Mesenchymal stem cell of the bone marrow (primary cell): ENCODE data around the gene ITGB2.

DNA sequence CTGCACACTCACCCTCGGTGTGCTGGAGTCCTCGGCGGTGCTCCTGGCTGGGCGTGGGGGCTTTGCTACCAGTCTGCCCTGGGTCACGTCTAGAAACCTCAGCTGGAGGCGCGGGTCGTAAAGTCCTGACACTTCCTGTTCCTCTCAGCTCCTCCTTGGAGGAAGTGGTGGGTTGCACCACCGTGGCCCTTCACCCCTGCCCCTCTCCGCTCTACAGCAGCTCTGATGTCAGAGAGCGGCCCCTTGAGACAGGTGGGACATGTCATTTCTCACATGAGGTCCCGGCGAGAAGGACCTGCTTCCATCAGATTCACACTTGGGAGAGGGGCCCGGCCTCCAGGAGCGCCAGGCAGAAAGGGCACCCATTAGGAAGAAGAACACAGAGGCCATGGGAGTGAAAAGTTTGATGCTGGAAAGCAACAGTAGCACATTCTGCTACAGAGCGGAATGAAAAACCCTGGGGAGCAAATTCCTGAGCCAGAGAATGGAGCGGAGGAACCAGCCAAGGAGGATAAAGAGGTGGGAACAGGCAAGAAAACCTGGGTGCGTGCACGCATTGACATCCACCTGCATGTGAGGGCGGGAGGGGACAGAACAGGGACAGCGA is at the start of gene ITGB2:
Gene ITGB2 (minus strand): TSS at position 91 of the 607 bp plus-strand sequence.
- CAGE, long polyA plus RNA = no peak

GRCh38 chr21:44923349-44924090 is 2.8 kb upstream of the ITGB2 start:
- CAGE, long polyA plus RNA = no peak

DNA sequence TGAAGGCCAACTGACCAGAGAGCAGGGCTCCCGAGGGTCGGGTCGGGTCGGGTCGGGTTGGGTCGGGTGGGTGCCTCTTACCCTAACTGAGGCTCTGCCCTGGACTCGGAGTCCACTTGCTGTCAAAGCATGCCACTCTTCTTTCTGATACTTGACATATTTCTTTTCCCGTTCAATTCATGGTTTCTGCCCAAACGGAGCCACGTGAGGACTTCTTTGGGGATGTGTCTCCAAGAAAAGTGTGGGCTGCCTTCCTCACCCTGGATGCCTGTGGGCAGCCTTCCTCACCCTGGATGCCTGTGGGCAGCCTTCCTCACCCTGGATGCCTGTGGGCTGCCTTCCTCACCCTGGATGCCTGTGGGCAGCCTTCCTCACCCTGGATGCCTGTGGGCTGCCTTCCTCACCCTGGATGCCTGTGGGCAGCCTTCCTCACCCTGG is 7.9 kb upstream of the ITGB2 start:
- CAGE, long polyA plus RNA = no peak

GRCh38 chr21:44932691-44933114 is 7.1 kb upstream of the SLX9 start:
- CAGE, long polyA plus RNA = no peak

- CAGE, long polyA plus RNA = no peak
These were observed 62.0 kb upstream of the ADARB1 start for GRCh38 chr21:45012289-45012966.

- CAGE, long polyA plus RNA = no peak
These were observed 55.8 kb upstream of the ADARB1 start for GRCh38 chr21:45018136-45019469.

DNA sequence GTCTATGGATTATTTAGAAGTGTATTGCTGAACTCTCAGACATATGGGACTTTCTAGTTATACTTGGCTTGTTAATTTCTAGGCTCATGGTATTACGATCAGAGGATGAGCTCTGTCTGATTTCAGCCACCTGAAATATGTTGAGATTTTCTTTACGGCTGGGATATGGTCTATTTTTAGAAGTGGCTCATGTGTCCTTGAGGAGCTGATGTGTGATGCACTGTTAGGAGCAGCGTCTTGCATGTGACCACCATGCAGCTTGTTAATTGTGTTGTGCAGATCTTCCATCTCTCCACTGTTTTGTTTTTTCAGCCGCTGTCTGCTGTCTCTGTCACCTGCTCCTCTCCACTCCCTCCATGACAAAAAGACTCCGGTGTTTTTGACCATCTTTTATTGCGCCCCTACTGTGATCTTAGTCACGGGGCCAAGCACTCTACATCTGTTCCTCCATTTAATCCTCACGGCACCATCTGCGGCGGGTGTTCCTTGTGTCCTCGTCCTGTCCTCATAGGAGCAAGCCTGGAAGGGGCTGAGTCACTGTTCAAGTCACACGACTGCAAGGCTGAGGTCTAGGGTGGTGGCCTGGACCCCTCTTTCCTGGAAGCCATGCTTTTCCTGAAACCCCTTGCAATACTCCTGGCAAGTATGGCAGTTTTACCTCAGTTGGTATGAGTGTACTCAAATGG is 51.8 kb downstream of the ADARB1 start:
- CAGE, long polyA plus RNA = no peak

DNA sequence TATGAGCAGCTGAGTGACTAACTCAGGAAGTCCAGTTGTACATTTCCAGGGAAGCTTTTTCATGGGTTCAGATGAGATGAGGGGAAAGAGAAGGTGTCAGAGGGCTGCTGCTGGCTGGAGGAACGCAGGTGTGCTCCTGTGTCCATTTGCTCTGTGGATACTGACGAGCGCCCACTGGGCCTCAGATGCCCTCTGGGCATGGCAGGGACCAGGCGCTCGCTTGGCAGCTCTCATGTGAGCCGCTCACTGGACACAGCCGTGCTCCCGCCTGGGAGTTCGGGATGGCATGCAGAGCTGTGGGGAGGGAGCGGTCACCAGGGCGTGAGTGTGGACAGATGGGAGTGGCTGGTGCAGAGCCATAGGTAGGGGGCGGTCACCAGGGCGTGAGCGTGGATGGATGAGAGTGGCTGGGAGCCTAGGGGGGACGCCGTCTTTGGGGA is 55.0 kb downstream of the ADARB1 start:
- CAGE, long polyA plus RNA = no peak

GRCh38 chr21:45224389-45225113 is 63.1 kb downstream of the POFUT2 start:
- CAGE, long polyA plus RNA = no peak

DNA sequence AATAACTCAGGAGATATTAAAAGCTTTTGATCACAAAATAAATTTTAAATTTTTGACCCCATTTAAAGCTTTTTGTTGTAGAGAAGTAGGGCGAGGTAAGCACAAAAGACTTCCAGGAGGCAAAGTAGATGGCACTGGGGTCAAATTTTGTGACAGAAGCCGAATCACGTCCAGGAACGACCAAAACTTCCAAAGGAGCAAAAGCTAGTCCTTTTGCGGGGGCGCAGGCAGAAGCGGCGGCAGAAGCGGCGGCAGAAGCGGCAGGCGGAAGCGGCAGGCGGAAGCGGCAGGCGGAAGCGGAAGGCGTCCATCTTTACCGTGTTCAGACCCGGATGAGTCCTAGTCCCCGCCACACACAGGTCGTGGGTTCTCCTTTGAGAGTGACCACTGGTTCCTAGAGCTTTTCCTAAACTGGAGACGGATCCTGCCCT is 53.7 kb downstream of the POFUT2 start:
- CAGE, long polyA plus RNA = no peak

GRCh38 chr21:45251408-45251739 is 36.3 kb downstream of the POFUT2 start:
- CAGE, long polyA plus RNA = no peak

DNA sequence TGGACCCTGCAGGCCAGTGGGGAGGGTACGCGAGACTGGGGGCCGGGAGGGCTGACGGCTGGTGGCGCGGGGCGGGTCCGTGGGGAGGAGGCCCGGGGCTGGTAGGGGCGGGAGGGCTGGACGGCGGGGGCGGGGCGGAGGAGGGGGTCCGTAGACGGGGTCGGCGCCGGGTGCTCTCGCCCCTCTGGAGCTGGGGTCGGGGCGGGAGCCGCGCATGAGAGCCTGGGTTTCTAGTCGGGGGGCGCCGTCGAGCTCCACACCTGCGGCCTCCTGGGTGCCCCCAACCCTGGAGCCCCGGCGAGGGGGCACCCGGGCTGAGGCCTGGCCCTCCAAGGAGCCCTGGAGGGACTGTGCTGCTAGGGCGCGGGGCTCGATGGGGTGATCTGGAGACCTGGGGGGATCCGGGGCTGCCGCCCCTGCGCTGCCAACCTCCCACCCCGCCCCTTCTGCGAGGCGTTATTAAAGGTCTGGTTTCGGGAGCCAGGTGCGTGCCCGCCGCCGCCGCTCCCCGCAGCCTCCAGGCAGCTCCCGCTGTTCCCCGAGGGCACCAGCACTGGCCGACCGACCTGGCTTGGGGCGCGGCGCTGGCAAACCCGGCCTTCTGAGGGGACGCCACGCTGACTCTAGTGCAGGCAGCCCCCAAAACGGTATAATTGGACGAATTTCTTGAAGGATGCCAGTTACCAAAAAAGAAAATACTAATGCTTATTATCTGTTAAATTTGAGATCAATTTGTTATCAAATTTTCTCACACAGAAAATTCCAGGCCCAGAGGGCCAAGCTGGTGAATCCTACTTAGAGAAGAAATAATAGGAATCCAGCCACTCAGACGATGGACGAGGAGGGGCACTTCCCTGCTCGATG is 757 bp upstream of the POFUT2 start:
- CAGE, long polyA plus RNA = no peak

DNA sequence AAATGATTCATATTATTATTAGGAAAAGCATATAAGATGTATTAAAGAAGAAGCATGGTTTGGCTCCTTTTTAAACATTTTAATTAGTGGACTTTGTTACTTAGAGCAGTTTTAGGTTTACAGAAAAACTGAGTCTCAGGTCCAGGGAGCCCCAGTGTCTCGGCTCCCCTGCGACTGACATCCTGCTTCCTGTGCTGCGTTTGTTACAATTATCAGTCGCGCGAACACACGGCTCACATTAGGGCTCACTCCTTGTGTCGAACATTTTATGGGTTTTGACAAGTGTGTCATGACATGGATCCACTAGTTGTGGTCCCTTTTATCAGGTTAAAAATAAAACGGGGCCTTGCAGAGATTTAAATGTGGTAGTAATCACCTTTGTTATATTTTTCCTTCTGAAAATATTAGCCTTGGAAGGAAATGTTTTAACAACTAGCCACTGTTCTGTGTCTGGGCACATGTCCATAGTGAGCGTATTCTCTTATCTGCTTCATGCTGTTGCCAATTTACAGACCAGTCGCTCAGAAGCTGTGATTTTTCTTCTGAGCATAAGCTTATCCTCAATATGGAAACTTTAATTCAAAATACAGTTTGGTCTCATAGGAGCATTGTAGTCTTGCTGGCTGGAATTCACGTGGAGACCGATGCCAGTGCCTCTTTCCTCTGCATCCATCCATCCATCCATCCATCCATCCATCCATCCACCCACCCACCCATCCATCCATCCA is 52.2 kb upstream of the POFUT2 start:
- CAGE, long polyA plus RNA = no peak

- CAGE, long polyA plus RNA = no peak
These were observed 12.6 kb downstream of the COL18A1 start for GRCh38 chr21:45417452-45418158.

- CAGE, long polyA plus RNA = no peak
These were observed 52.7 kb downstream of the COL18A1 start for GRCh38 chr21:45457678-45458139.

GRCh38 chr21:45458646-45458936 is 53.6 kb downstream of the COL18A1 start:
- CAGE, long polyA plus RNA = no peak

- CAGE, long polyA plus RNA = no peak
These were observed 64.5 kb downstream of the COL18A1 start for GRCh38 chr21:45469049-45470281.

DNA sequence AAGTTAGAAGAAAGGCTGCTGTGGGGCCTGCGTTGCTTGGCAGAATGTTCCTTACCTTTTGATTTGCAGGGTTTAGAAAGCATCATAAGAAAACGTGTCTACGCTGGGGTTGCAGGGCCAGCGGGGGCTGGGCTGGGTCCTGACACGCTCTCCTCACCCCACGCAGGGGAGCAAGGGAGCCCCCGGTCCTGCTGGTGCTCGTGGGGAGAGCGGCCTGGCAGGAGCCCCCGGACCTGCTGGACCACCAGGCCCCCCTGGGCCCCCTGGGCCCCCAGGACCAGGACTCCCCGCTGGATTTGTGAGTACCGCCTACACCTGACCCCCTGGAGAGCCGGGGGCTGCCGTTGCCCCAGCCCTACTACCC is 55.6 kb downstream of the SLC19A1 start:
- CAGE, long polyA plus RNA = no peak

- CAGE, long polyA plus RNA = no peak
These were observed 54.9 kb downstream of the SLC19A1 start for GRCh38 chr21:45487238-45487933.

GRCh38 chr21:45490154-45490505 is 52.1 kb downstream of the SLC19A1 start:
- CAGE, long polyA plus RNA = no peak